ENCODE measurements around the gene STK32A.

- PRO-cap: no peak
- RRBS, 2 experiments: no CpG with 5 or more reads among the region's 4 CpGs
Observed at GRCh38 chr5:146491187-146491551, 24.8 kb downstream of the GPR151 start.

DNA sequence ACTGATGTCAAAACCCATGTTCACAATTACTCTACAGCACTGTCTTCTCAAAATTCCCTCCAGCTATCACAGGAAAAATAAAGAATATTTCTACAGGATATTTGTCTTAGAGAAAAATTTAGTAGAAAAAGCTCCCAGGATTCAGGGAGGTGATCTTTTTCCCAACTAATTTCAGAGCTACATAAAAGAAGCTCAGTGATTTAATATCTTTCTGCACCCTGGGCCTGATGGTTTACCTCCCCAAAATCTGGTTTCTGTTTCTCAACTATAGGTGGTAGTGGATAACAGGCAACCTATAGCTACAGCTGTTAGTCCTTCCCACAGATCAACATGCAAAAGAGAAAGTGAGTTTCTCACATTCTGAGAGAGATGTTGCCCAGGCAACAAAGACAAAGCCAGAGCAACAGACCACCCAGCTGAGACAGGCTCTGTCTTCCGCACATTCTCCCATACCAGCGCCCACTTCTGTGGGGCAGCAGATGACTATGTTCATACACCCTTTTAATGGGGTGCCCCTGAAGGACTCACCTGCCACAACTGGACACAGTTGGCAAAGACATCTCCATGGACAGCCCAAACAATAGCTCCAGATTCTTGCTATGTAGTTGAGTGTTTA is 40.7 kb upstream of the PPP2R2B start:
- PRO-cap: no peak
- RRBS, 2 experiments: no CpG with 5 or more reads among the region's 2 CpGs

GRCh38 chr5:147234357-147235212 is at the start of gene STK32A:
Gene STK32A, plus strand, starts transcription at chr5:147235026.
- PRO-cap: no peak
- RRBS, 2 experiments: 2 to 3% methylated on average over 13 to 19 of the region's 57 CpGs

GRCh38 chr5:147383154-147383580 is 126.7 kb downstream of the DPYSL3 start:
- PRO-cap: no peak
- RRBS, 2 experiments: no CpG with 5 or more reads among the region's 3 CpGs

DNA sequence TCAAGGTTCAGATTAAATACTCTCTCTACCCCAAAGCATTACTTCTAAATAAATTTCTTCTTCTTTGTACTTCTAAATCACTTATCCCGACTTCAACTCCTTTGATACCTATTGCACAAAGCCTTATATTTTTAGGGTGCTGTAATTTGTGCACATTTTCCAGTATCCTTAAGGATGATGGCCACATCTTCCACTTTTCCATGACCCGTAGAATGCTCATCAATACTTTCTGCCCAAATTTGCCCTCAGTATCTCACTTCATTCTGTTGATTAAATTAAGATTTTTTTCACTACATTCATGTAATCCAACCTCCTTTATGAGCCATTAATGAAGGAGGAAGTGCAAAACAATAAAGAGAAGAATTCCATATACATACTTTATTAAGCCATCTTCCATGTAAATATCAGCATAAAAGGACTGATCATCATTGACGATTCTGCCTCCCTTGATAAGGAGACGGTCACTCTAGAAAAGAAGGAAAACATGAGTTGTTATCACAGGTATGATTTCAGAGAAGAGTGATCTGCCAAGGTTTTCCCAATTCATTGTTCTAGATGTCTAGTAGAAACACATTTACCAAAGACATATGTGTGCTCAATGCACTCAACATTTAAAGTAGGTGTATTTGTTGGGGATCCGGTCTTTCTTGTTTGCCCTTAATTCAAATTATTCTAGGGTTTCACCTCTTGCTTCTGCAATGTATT is 85.2 kb downstream of the DPYSL3 start:
- PRO-cap: no peak
- RRBS, 2 experiments: no CpG with 5 or more reads among the region's 5 CpGs

DNA sequence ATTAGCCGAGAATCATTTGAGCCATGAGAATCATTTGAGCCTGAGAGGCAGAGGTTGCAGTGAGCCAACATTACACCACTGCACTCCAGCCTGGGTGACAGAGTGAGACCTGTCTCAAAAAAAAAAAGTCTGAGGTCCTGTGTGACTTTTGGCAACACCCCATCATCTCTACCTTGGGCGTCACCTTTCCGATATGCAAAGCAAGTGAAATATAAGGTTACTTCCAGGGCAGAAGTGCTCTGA is 77.2 kb downstream of the JAKMIP2 start:
- PRO-cap: no peak
- RRBS, 2 experiments: no CpG with 5 or more reads among the region's 3 CpGs

DNA sequence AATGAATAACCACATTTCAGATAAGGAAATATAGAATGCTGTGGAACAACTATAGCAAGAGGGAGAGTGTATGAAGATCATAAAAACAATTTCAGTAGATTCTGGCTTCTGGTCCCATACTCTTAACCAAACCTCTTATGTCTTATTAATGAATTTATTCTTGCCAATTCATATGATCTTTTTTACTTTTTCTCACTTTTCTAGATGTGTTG is 6.8 kb upstream of the SPINK1 start:
- PRO-cap: no peak

- PRO-cap: no peak
- RRBS, 2 experiments: 50% methylated on average over 2 of the region's 24 CpGs
Observed at GRCh38 chr5:147871581-147872574, 6.6 kb upstream of the SCGB3A2 start.

DNA sequence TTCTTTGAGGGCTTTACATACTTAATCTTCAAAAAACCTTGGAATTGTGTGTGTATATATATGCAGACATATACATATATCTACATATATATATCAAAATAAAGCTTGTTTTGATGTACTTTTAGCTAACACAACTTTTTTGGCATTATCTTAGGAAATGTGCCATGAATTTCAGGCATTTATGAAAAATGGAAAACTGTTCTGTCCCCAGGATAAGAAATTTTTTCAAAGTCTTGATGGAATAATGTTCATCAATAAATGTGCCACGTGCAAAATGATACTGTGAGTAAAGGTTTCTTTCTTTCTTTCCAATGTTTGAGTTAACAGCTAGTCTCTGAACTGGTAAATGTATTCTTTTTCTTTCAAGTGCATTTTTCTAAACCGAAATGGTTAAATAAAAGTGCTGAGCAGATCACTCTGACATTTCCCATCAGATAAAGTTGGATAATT is 6.4 kb downstream of the SPINK5 start:
- PRO-cap: no peak
- RRBS, 2 experiments: no CpG with 5 or more reads among the region's 2 CpGs

DNA sequence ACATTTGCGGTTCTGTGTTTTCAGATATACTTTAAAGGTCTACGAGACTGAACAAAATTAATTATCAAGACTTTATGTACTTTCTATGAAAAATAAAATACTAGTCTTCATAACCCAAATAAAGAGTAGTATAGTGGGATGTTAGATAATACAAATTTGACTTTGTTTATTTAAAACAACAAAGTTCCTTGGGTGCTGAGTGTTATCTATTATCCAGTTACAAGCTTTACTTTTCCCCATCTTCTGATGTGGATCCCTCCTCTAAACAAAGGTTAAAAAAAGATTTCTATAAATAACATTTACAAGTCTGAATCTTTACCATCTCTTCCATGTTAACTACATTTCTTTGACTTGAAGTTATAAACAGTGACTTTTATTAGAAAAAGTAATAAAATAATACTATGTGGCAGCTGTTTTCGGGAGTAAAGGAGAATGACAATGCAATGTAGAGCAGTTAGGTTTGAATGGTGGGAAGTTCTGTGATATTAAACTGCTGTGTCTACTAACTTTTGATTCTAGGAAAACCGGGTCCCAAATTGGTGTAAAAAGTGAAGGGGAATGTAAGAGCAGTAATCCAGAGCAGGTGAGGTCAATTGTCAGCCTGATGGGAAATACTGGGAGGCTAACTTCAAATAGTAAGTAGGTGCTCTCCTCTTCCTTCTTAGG is 24.4 kb downstream of the SPINK5 start:
- PRO-cap: no peak
- RRBS, 2 experiments: no CpG with 5 or more reads among the region's 4 CpGs

DNA sequence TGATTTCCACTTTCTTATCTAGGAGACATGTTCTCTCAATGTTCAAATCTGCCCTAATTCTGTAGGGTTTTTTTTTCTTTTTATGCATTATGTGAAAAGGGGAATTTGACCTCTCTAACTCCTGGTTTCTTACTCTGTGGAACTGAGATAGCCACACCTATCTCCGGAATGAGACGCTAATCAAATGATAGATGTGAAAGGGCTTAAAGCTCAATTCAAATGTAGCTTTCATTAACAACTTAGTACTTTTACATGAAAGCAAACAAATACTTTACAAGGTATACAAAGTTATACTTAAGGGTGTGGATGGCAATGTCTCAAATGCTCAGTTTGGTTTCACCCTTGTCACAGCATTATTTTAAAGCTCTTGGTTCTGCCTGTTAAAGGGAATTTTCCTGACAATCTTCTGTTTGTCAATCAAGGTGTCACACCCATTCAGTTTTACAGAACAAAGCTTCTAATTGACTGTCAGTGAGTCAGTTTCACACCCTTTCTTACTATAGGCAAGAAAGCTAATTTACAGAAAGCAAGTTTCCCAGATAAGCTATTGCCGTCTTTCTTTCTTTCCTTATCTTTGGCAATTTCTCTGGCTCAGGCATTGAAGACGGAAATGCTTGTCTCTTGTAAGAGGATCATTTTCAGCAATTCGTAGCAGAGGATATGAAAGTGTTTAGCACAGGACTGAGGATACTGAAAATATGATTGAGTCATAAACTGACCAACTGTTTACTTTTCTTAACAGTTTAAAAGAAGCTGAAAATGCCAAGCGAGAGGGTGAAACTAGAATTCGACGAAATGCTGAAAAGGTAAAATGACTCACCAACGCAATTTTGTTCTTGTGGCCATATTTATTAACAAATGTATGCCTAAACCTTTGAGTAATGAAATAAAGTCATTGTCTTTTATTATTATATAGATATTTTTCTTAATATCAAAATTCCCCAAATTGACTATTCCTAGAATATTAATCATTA is 26.9 kb downstream of the SPINK5 start:
- PRO-cap: no peak
- RRBS, 2 experiments: no CpG with 5 or more reads among the region's 9 CpGs

DNA sequence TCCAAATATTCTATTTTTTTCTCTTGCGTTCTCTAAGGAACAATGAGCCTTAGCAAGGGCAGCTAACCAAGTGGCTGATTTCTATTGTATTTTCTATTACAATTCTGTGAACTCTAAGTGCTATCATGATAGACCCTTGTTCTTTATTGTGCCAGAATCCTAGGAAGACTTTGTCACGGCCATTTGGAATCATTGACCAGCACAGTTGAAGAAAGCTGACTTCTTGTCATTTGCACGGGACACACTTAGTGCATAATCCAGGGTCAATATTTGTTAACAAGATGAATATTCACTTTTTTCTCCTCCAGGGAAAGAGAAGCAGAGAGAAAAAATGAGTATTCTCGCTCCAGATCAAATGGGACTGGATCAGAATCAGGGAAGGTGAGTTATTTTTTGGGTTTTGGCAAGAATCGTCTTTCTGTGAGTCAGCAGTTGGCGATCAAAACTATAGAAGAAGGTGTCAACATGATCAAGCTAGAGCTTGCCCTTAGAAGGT is 49.6 kb upstream of the SPINK14 start:
- PRO-cap: no peak
- RRBS, 2 experiments: no CpG with 5 or more reads among the region's 6 CpGs

DNA sequence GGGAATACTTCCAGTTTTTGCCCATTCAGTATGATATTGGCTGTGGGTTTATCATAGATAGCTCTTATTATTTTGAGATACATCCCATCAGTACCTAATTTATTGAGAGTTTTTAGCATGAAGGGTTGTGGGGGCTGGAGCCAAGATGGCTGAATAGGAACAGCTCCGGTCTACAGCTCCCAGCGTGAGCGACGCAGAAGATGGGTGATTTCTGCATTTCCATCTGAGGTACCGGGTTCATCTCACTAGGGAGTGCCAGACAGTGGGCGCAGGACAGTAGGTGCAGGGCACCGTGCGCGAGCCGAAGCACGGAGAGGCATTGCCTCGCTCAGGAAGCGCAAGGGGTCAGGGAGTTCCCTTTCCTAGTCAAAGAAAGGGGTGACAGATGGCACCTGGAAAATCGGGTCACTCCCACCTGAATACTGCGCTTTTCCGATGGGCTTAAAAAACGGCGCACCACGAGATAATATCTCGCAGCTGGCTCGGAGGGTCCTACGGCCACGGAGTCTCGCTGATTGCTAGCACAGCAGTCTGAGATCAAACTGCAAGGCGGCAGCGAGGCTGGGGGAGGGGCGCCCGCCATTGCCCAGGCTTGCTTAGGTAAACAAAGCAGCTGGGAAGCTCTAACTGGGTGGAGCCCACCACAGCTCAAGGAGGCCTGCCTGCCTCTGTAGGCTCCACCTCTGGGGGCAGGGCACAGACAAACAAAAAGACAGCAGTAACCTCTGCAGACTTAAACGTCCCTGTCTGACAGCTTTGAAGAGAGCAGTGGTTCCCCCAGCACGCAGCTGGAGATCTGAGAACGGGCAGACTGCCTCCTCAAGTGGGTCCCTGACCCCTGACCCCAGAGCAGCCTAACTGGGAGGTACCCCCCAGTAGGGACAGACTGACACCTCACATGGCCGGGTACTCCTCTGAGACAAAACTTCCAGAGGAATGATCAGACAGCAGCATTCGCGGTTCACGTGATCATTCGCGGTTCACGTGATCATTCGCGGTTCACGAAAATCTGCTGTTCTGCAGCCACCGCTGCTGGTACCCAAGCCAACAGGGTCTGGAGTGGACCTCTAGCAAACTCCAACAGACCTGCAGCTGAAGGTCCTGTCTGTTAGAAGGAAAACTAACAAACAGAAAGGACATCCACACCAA is 8.0 kb downstream of the SPINK7 start:
- PRO-cap: no peak
- RRBS, 2 experiments: no CpG with 5 or more reads among the region's 42 CpGs

- PRO-cap: no peak
- RRBS, 2 experiments: no CpG with 5 or more reads among the region's 5 CpGs
Observed at GRCh38 chr5:148394373-148395066, 10.8 kb downstream of the FBXO38 start.

DNA sequence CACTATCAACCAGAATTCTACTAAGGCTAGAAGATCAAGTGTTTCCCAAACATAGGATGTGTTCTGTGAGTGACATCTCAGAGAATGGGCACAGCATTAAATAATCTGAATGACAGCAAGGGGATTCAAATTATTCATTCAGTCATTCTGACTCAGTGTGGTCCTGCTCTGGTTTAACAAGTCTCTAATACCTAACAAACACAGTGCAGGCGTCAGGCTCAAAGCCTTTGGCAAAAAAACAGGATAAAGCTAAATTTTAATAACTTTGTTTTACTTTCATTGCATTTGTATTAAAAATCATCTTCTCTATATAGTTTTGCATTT is 104.4 kb downstream of the FBXO38 start:
- PRO-cap: no peak
- RRBS, 2 experiments: no CpG with 5 or more reads among the region's 1 CpG

GRCh38 chr5:148828196-148829123 is 2.0 kb downstream of the ADRB2 start:
- PRO-cap: no peak
- RRBS, 2 experiments: no CpG with 5 or more reads among the region's 7 CpGs

DNA sequence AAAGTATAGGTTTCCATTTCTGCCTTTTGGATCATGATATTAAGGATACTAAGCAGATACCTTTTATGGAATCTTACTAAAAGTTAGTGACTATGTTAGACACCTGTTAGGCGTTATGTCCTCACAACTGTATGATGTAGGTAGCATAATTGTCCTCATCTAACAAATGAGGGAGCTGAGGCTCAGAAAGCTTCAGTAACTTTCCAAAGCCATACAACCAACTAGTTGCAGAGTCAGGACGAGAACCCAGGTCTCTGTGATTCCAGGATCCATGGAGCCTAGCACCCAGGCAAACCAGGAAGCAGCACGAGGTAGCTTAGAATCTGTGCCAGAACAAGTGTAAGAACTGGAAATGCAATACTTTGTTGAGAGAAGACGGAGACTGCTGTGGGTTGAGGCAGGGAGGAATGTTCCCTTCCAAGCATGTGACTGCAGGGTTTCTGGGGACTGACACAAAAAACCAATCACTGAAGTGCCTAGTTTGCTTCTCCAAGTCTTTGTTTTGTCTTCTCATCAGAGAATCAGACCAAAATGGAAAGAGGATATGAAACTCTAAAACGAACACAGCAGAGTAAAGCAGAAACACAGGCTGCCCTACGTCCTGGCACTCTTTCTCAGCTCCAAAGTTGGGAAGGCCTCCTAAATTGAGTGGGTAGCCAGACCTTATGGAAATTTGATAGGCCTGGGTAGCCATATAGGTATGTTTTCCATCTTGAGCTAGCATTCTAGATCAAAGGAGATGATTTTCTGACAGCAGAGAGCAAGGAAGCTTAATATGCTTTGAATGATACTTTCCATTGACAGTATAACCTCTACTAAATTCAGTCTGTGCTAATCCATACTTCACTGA is 5.1 kb downstream of the ADRB2 start:
- PRO-cap: no peak
- RRBS, 2 experiments: no CpG with 5 or more reads among the region's 6 CpGs

- PRO-cap: no peak
- RRBS, 2 experiments: no CpG with 5 or more reads among the region's 4 CpGs
Observed at GRCh38 chr5:148855387-148856085, 29.1 kb downstream of the ADRB2 start.

GRCh38 chr5:148967786-148968298 is 95.0 kb downstream of the SH3TC2 start:
- PRO-cap: no peak
- RRBS, 2 experiments: no CpG with 5 or more reads among the region's 5 CpGs

- PRO-cap: no peak
- RRBS, 2 experiments: no CpG with 5 or more reads among the region's 8 CpGs
Observed at GRCh38 chr5:149001785-149002648, 60.8 kb downstream of the SH3TC2 start.

Measured in astrocyte (in vitro differentiated cells and primary cell).